K562 (cell line): ENCODE data around the genes RAD52 and ERC1.

- RAMPAGE, long total RNA = no peak
- RRBS = no CpG with 5 or more reads among the region's 5 CpGs
PRO-cap:
- standard = no peak
- CoPRO, capped RNA only, 2 experiments = no peak in any of the 2 experiments
- CoPRO, capped and uncapped RNA, 2 experiments = no peak in any of the 2 experiments
- CoPRO, uncapped RNA only, 2 experiments = no peak in any of the 2 experiments
CAGE:
- cytosol, long polyA plus RNA = no peak
- long polyA plus RNA = no peak
- nucleolus, long total RNA = no peak
- nucleus, long polyA plus RNA = no peak
These were observed 90.4 kb downstream of the RAD52 start for GRCh38 chr12:858965-859713.

DNA sequence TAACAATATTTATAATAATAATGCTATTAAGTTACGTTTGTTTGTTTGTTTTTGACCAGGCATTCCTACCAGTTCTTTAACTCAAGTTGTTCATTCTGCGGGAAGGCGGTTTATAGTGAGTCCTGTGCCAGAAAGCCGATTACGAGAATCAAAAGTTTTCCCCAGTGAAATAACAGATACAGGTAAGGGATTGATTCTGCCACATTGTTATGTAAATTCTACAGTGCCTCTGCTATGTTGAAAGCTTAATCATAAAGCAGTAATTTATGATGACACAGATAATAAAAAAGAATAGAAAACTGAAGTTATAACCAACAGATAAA is 65.5 kb downstream of the RAD52 start:
- RAMPAGE, long total RNA = no peak
- RRBS = no CpG with 5 or more reads among the region's 5 CpGs
PRO-cap:
- standard = no peak
- CoPRO, capped RNA only, 2 experiments = no peak in any of the 2 experiments
- CoPRO, capped and uncapped RNA, 2 experiments = no peak in any of the 2 experiments
- CoPRO, uncapped RNA only, 2 experiments = no peak in any of the 2 experiments
CAGE:
- cytosol, long polyA plus RNA = no peak
- long polyA plus RNA = no peak
- nucleolus, long total RNA = no peak
- nucleus, long polyA plus RNA = no peak

DNA sequence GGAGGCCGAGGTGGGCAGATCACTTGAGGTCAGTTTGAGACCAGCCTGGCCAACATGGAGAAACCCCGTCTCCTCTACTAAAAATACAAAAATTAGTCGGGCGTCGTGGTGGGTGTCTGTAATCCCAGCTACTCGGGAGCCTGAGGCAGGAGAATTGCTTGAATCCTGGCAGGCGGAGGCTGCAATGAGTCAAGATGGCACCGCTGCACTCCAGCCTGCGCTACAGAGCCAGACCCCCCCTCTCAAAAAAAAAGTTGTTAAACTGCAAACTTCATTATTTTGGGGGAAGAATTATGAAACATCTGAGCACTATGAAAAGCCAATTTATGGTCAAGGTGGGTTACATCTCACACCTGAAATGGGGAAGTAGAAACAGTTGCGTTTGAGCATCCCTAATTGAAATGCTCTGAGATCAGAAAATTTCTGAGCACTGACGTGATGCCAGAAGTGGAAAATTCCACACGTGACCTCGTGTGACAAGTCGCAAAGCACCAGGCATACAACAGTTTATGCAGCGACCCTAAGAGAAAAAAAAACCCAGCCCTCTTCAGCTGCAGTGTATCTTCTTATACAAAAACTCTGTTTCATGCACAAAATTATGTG is 37.6 kb downstream of the RAD52 start:
- RAMPAGE, long total RNA = no peak
- RRBS = no CpG with 5 or more reads among the region's 15 CpGs
PRO-cap:
- standard = no peak
- CoPRO, capped RNA only, 2 experiments = no peak in any of the 2 experiments
- CoPRO, capped and uncapped RNA, 2 experiments = no peak in any of the 2 experiments
- CoPRO, uncapped RNA only, 2 experiments = peak in 2 of 2 experiments; most common plus-strand start position 294 of the sequence (in 1); most common minus-strand start position 326 of the sequence (in 1)
CAGE:
- cytosol, long polyA plus RNA = no peak
- long polyA plus RNA = no peak
- nucleolus, long total RNA = no peak
- nucleus, long polyA plus RNA = no peak

DNA sequence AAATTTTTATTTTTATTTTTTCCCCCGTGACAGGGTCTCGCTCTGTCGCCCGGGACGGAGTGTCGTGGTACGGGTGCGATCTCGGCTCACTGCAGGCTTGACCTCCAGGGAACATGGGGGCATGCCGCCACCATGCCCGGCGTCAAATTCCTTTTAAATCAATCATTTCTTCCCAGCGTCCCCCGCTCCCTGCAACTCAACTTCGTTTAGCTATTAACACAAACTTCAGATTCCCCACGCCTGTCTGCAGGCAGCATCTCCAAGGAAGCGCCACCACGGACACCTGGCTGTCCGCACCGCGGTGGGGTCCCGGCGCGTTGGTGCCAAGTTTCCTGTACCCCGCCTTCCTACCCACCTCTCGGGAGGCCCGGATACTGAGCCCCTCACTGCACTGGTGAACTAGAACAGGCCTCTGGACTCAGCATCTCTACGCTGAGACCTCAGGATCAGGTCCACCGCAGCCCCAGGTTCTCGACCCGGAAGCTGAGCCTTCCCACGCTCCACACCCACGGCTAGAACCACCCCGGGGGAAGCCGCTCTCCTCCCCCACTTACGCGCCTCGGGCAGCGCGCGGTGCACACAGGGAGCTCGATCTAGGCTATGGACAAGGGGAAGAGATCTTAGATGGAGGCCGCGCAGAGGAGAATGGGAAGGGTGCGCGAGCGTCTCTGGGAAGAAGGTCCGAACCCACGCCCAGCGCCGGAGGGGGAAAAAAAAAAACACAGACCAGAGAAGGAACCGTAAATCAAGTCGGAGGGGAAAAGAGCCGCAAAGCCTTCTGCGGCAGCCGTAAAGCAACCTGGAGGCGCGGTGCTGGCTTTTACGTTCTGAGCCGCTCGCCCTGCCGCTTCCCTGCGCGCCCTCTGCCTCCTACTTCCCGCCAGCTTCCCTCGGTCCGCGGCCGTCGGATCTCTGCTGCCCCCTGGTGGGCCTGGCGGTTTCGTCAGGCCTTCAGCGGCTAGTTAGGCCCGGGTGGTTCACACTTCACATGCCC is at the start of gene RAD52:
RAD52 (minus strand) TSS at position 647 of the 994 bp plus-strand sequence.
- RAMPAGE, long total RNA = start-site peak on the minus strand centred at position 525 of the sequence, 192 bp wide, 46 and 21 reads in 2 replicates
- RRBS = 5% methylated on average over 18 of the region's 74 CpGs
PRO-cap:
- standard = bidirectional peak, plus-strand start at position 228 of the sequence, minus-strand start at position 155 of the sequence; bidirectional peak, plus-strand start at position 636 of the sequence, minus-strand start at position 602 of the sequence; unidirectional peak, minus-strand start at position 899 of the sequence
- CoPRO, capped RNA only, 2 experiments = peak in 2 of 2 experiments; most common plus-strand start position 549 of the sequence (in 1); most common minus-strand start position 647 of the sequence (in 2)
- CoPRO, capped and uncapped RNA, 2 experiments = peak in 2 of 2 experiments; most common plus-strand start position 676 of the sequence (in 1); most common minus-strand start position 647 of the sequence (in 2)
- CoPRO, uncapped RNA only, 2 experiments = peak in 1 of 2 experiments; most common plus-strand start position 612 of the sequence (in 1); most common minus-strand start position 431 of the sequence (in 1)
CAGE:
- cytosol, long polyA plus RNA = no peak
- long polyA plus RNA = no peak
- nucleolus, long total RNA = no peak
- nucleus, long polyA plus RNA = no peak

DNA sequence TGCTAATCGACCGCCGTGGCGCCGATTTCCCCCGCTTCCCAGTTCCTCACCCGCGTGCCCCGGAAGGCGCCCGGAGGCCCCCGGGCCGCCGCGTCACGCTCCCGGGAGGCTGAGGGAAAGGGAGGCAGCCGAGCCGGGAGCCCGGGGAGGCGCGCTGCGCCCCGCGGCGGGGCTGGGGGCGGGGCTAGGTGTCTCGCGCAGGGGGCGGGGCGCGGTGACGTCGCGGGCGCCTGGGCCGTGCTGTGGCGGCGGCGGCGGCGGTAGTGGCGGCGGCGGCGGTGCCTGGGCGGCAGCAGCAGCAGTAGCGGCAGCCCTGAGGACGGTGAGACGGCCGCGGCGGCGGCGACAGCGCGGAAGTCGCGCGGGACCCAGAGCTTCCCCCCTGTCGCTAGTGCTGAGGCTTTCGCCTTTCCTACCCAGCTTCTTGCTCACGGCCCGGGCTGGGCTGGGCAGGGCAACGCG is at the start of gene ERC1:
ERC1 (plus strand) TSS at position 223 of the 462 bp plus-strand sequence.
- RAMPAGE, long total RNA = start-site peak on the minus strand centred at position 129 of the sequence, 65 bp wide, 21 and 11 reads in 2 replicates
- RRBS = no CpG with 5 or more reads among the region's 66 CpGs
PRO-cap:
- standard = bidirectional peak, plus-strand start at position 248 of the sequence, minus-strand start at position 48 of the sequence
- CoPRO, capped RNA only, 2 experiments = peak in 2 of 2 experiments; most common plus-strand start position 248 of the sequence (in 2); most common minus-strand start position 160 of the sequence (in 1)
- CoPRO, capped and uncapped RNA, 2 experiments = no peak in any of the 2 experiments
- CoPRO, uncapped RNA only, 2 experiments = no peak in any of the 2 experiments
CAGE:
- cytosol, long polyA plus RNA = start-site peak on the minus strand centred at position 134 of the sequence, 64 bp wide, 16 and 20 reads in 2 replicates
- long polyA plus RNA = no peak
- nucleolus, long total RNA = no peak
- nucleus, long polyA plus RNA = no peak

DNA sequence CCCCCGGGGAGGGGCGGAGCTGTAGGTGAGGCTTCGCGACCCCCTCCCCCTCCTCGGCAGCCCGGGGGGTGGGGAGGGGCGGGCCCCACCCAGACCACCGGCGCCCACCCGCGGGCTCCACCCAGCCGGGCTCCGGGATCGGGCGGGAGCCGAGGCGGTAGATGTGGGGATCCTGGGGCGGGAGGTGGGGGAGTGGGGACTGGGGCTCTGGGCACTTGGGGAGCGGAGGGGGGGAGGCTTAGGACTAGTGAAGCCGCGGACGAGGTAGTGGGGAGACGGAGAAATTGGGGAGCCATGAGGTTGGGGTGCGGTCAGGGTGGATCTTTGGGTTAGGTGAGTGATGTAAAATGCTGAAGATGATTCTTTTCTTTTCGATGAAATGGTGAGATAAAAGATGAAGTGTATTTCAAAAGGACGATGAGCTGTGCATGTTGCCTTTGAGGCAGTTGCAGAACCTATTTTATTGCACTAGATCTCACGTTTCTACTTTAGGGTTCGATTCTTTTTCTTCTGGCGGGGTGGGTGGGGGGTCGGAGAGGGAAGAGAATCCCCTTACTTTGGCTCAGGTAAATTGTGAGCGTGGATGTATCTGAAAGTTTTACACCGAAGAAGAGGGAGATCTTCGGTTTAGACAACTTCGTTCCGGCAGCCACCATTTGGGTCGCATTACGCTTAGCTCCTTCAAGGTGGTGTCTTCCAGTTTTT is 592 bp downstream of the ERC1 start:
- RAMPAGE, long total RNA = no peak
- RRBS = 4% methylated on average over 6 of the region's 37 CpGs
PRO-cap:
- standard = no peak
- CoPRO, capped RNA only, 2 experiments = no peak in any of the 2 experiments
- CoPRO, capped and uncapped RNA, 2 experiments = no peak in any of the 2 experiments
- CoPRO, uncapped RNA only, 2 experiments = no peak in any of the 2 experiments
CAGE:
- cytosol, long polyA plus RNA = no peak
- long polyA plus RNA = no peak
- nucleolus, long total RNA = no peak
- nucleus, long polyA plus RNA = no peak

DNA sequence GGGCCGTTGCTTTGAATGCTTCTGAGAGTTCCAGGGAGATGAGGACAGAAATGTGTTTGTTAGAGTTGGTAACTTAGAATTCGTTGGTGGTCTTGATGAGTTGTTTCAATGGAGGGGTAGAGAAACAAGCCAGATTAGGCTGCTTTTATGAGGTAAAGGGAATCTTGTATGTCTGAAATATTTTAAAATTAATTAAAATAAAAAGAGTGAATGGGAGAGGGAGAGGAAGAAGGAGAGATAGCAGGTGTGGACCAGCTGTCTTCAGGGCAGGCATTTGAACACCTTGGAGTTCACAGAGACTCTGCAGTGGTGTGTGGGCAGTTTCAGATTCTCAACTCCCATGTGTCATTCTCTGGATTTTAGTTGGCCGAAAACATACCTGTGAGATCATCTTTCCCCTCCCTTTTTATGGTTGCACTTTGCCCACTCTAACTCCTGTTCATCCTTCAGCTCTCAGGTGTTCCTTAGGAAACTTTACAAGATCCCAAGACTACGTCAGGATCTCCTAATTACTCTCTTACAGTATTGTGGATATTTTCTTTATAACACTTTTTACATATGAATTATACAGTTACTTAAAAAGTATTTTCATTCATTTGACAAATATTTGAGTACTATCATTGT is 108.1 kb downstream of the ERC1 start:
- RAMPAGE, long total RNA = no peak
- RRBS = no CpG with 5 or more reads among the region's 4 CpGs
PRO-cap:
- standard = no peak
- CoPRO, capped RNA only, 2 experiments = no peak in any of the 2 experiments
- CoPRO, capped and uncapped RNA, 2 experiments = no peak in any of the 2 experiments
- CoPRO, uncapped RNA only, 2 experiments = no peak in any of the 2 experiments
CAGE:
- cytosol, long polyA plus RNA = no peak
- long polyA plus RNA = no peak
- nucleolus, long total RNA = no peak
- nucleus, long polyA plus RNA = no peak

- RAMPAGE, long total RNA = no peak
- RRBS = no CpG with 5 or more reads among the region's 5 CpGs
PRO-cap:
- standard = no peak
- CoPRO, capped RNA only, 2 experiments = no peak in any of the 2 experiments
- CoPRO, capped and uncapped RNA, 2 experiments = no peak in any of the 2 experiments
- CoPRO, uncapped RNA only, 2 experiments = no peak in any of the 2 experiments
CAGE:
- cytosol, long polyA plus RNA = no peak
- long polyA plus RNA = no peak
- nucleolus, long total RNA = no peak
- nucleus, long polyA plus RNA = no peak
These were observed 148.4 kb downstream of the ERC1 start for GRCh38 chr12:1139324-1139844.

DNA sequence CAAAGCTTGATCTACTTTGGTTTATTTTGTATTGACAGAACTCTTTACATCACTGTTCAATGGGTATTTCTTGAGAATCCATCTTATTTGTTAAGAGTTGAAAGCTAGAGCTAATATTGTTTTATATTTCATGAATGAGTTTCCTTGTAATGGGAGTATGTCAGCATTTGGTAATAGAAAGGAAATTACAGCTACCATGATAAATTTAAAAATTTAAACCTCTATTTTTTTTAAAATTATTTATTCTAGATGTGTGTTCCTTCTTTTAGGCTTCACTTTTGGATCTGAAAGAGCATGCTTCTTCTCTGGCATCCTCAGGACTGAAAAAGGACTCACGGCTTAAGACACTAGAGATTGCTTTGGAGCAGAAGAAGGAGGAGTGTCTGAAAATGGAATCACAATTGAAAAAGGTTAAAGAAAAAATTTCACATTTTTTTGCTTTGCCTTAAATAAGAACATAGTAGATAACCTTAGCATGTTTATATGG is 192.0 kb downstream of the ERC1 start:
- RAMPAGE, long total RNA = no peak
- RRBS = no CpG with 5 or more reads among the region's 1 CpG
PRO-cap:
- standard = no peak
- CoPRO, capped RNA only, 2 experiments = no peak in any of the 2 experiments
- CoPRO, capped and uncapped RNA, 2 experiments = no peak in any of the 2 experiments
- CoPRO, uncapped RNA only, 2 experiments = no peak in any of the 2 experiments
CAGE:
- cytosol, long polyA plus RNA = no peak
- long polyA plus RNA = no peak
- nucleolus, long total RNA = no peak
- nucleus, long polyA plus RNA = no peak

GRCh38 chr12:1350187-1350941 is 244.0 kb downstream of the FBXL14 start:
- RAMPAGE, long total RNA = no peak
- RRBS = no CpG with 5 or more reads among the region's 5 CpGs
PRO-cap:
- standard = no peak
- CoPRO, capped RNA only, 2 experiments = no peak in any of the 2 experiments
- CoPRO, capped and uncapped RNA, 2 experiments = no peak in any of the 2 experiments
- CoPRO, uncapped RNA only, 2 experiments = no peak in any of the 2 experiments
CAGE:
- cytosol, long polyA plus RNA = no peak
- long polyA plus RNA = no peak
- nucleolus, long total RNA = no peak
- nucleus, long polyA plus RNA = no peak

GRCh38 chr12:1474573-1475127 is 119.7 kb downstream of the FBXL14 start:
- RAMPAGE, long total RNA = no peak
- RRBS = no CpG with 5 or more reads among the region's 10 CpGs
PRO-cap:
- standard = no peak
- CoPRO, capped RNA only, 2 experiments = no peak in any of the 2 experiments
- CoPRO, capped and uncapped RNA, 2 experiments = no peak in any of the 2 experiments
- CoPRO, uncapped RNA only, 2 experiments = no peak in any of the 2 experiments
CAGE:
- cytosol, long polyA plus RNA = no peak
- long polyA plus RNA = no peak
- nucleolus, long total RNA = no peak
- nucleus, long polyA plus RNA = no peak

GRCh38 chr12:1533001-1533320 is 61.4 kb downstream of the FBXL14 start:
- RAMPAGE, long total RNA = no peak
- RRBS = no CpG with 5 or more reads among the region's 6 CpGs
PRO-cap:
- standard = no peak
- CoPRO, capped RNA only, 2 experiments = no peak in any of the 2 experiments
- CoPRO, capped and uncapped RNA, 2 experiments = no peak in any of the 2 experiments
- CoPRO, uncapped RNA only, 2 experiments = no peak in any of the 2 experiments
CAGE:
- cytosol, long polyA plus RNA = no peak
- long polyA plus RNA = no peak
- nucleolus, long total RNA = no peak
- nucleus, long polyA plus RNA = no peak

DNA sequence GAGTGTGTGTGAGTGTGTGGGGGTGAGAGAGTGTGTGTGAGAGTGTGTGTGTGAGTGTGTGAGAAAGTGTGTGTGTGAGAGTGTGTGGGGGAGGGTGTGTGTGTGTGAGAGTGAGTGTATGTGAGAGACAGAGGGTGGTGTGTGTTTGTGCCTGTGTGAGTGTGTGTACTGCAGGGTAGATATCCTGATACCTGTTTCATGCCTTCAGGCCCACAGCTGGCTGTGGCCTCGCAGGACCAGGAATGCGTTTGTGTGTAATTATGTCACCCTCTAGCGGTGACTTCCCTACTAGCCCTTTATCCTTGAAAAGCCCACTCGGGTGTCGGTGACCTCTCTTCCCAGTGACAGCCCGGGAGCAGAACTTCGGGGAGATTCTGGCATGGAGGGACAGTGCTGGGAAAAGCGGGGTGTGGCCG is 10.8 kb upstream of the FBXL14 start:
- RAMPAGE, long total RNA = no peak
- RRBS = 2% methylated on average over 4 of the region's 9 CpGs
PRO-cap:
- standard = unidirectional peak, plus-strand start at position 299 of the sequence; unidirectional peak, plus-strand start at position 358 of the sequence
- CoPRO, capped RNA only, 2 experiments = no peak in any of the 2 experiments
- CoPRO, capped and uncapped RNA, 2 experiments = no peak in any of the 2 experiments
- CoPRO, uncapped RNA only, 2 experiments = no peak in any of the 2 experiments
CAGE:
- cytosol, long polyA plus RNA = no peak
- long polyA plus RNA = no peak
- nucleolus, long total RNA = no peak
- nucleus, long polyA plus RNA = no peak

DNA sequence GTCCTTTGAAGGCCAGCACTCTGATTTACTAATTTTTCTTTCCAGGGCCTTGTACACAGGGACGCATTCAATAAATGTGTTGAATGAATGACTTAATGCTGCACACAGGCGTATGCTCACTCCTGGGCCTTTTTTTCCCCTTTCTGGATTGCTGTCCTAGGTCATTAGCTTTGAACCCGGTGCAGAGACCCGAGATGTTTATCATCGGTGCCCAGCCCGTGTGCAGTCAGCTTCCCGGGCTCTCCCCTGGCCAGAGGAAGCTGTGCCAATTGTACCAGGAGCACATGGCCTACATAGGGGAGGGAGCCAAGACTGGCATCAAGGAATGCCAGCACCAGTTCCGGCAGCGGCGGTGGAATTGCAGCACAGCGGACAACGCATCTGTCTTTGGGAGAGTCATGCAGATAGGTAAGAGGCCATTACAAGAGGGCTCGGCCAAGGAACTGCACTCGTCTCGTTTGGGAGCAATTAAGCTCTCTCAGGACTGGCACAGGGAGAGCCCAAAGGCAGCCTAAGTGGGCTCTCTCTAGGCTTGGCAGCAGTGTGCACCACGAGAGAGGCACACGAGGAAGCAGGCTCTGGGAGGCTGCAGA is 3.6 kb downstream of the WNT5B start:
- RAMPAGE, long total RNA = no peak
- RRBS = 83% methylated on average over 5 of the region's 17 CpGs
PRO-cap:
- standard = no peak
- CoPRO, capped RNA only, 2 experiments = no peak in any of the 2 experiments
- CoPRO, capped and uncapped RNA, 2 experiments = no peak in any of the 2 experiments
- CoPRO, uncapped RNA only, 2 experiments = no peak in any of the 2 experiments
CAGE:
- cytosol, long polyA plus RNA = no peak
- long polyA plus RNA = no peak
- nucleolus, long total RNA = no peak
- nucleus, long polyA plus RNA = no peak

DNA sequence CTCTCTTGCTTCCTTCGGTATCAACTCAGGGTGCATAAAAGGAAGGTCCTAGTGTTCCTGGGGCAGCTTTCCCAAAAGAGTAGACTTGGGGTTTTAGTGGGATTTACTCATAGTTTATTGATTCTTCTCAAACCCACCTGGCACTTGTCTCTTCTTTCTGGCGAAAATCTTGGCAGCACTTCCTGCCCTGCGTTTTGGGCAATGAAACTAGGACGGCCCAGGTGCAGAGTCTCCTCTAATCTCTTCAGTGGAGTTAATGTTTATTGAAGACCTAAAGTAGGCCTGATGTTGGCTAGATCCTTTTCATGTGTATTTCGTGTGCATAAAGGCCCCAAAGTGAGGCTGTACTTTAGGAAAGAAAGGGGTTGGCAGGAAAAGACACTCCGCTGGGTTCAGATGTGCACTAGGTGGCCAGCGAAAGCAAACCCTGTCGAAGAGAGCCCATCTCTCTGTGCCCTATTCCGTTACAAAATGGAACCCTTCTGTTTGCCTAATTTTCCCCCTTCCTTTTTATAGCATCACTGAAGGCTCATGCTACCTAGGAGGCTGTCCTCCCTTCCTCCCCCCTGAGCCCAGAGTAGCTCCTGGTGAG is 5.2 kb downstream of the WNT5B start:
- RAMPAGE, long total RNA = no peak
- RRBS = no CpG with 5 or more reads among the region's 9 CpGs
PRO-cap:
- standard = no peak
- CoPRO, capped RNA only, 2 experiments = no peak in any of the 2 experiments
- CoPRO, capped and uncapped RNA, 2 experiments = no peak in any of the 2 experiments
- CoPRO, uncapped RNA only, 2 experiments = no peak in any of the 2 experiments
CAGE:
- cytosol, long polyA plus RNA = no peak
- long polyA plus RNA = no peak
- nucleolus, long total RNA = no peak
- nucleus, long polyA plus RNA = no peak

- RAMPAGE, long total RNA = no peak
- RRBS = 19% methylated on average over 15 of the region's 60 CpGs
PRO-cap:
- standard = bidirectional peak, plus-strand start at chr12:1662986, minus-strand start at chr12:1662902; unidirectional peak, minus-strand start at chr12:1663179; unidirectional peak, minus-strand start at chr12:1663226
- CoPRO, capped RNA only, 2 experiments = no peak in any of the 2 experiments
- CoPRO, capped and uncapped RNA, 2 experiments = no peak in any of the 2 experiments
- CoPRO, uncapped RNA only, 2 experiments = no peak in any of the 2 experiments
CAGE:
- cytosol, long polyA plus RNA = no peak
- long polyA plus RNA = no peak
- nucleolus, long total RNA = no peak
- nucleus, long polyA plus RNA = no peak
These were observed 28.0 kb upstream of the ADIPOR2 start for GRCh38 chr12:1662557-1663585.

DNA sequence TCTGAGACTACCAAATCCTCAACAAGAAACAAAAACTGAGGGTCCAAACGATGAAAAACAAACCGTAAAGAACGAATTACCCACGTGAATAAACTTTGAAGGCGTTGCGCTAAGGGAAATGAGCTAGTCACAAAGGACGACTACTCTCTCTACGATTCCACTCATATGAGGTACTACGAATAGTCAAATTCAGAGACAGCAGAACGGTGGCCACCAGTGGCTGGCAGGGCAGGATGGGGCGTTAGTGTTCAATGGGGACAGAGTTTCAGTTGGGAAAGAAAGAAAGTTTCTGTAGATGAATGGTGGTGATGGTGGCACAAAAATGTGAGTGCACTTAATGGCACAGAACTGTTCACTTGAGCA is 23.1 kb upstream of the ADIPOR2 start:
- RAMPAGE, long total RNA = no peak
- RRBS = no CpG with 5 or more reads among the region's 11 CpGs
PRO-cap:
- standard = no peak
- CoPRO, capped RNA only, 2 experiments = no peak in any of the 2 experiments
- CoPRO, capped and uncapped RNA, 2 experiments = no peak in any of the 2 experiments
- CoPRO, uncapped RNA only, 2 experiments = no peak in any of the 2 experiments
CAGE:
- cytosol, long polyA plus RNA = no peak
- long polyA plus RNA = no peak
- nucleolus, long total RNA = no peak
- nucleus, long polyA plus RNA = no peak

- RAMPAGE, long total RNA = no peak
- RRBS = no CpG with 5 or more reads among the region's 15 CpGs
PRO-cap:
- standard = no peak
- CoPRO, capped RNA only, 2 experiments = no peak in any of the 2 experiments
- CoPRO, capped and uncapped RNA, 2 experiments = no peak in any of the 2 experiments
- CoPRO, uncapped RNA only, 2 experiments = no peak in any of the 2 experiments
CAGE:
- cytosol, long polyA plus RNA = no peak
- long polyA plus RNA = no peak
- nucleolus, long total RNA = no peak
- nucleus, long polyA plus RNA = no peak
These were observed 20.6 kb upstream of the ADIPOR2 start for GRCh38 chr12:1669992-1670854.